ENCODE measurements around a stretch of chr6.

GRCh38 chr6:16747121-16748122 lies 13.8 kb downstream of the ATXN1 start:
- PRO-cap, 5 experiments = no peak in any of the 5 experiments
- RAMPAGE, long total RNA, 2 experiments = no peak in any of the 2 experiments
- RRBS = no CpG with 5 or more reads among the region's 17 CpGs

- PRO-cap, 5 experiments = peak in 5 of 5 experiments; most common plus-strand start chr6:16760193 (in 3); most common minus-strand start chr6:16760013 (in 3)
- RAMPAGE, long total RNA, 2 experiments = no peak in any of the 2 experiments
- RRBS = 2% methylated on average over 26 of the region's 93 CpGs
Measured at GRCh38 chr6:16759567-16760563, 1.4 kb downstream of the ATXN1 start.

- PRO-cap, 5 experiments = peak in 1 of 5 experiments; most common minus-strand start chr6:16760638 (in 1)
- RAMPAGE, long total RNA, 2 experiments = no peak in any of the 2 experiments
- RRBS = 2% methylated on average over 10 of the region's 19 CpGs
Measured at GRCh38 chr6:16760564-16760695, 830 bp downstream of the ATXN1 start.

- PRO-cap, 5 experiments = peak in 2 of 5 experiments; most common plus-strand start chr6:16760883 (in 1); most common minus-strand start chr6:16760876 (in 1)
- RAMPAGE, long total RNA, 2 experiments = no peak in any of the 2 experiments
- RRBS = 3% methylated on average over 23 of the region's 29 CpGs
Measured at GRCh38 chr6:16760696-16760945, 639 bp downstream of the ATXN1 start.

DNA sequence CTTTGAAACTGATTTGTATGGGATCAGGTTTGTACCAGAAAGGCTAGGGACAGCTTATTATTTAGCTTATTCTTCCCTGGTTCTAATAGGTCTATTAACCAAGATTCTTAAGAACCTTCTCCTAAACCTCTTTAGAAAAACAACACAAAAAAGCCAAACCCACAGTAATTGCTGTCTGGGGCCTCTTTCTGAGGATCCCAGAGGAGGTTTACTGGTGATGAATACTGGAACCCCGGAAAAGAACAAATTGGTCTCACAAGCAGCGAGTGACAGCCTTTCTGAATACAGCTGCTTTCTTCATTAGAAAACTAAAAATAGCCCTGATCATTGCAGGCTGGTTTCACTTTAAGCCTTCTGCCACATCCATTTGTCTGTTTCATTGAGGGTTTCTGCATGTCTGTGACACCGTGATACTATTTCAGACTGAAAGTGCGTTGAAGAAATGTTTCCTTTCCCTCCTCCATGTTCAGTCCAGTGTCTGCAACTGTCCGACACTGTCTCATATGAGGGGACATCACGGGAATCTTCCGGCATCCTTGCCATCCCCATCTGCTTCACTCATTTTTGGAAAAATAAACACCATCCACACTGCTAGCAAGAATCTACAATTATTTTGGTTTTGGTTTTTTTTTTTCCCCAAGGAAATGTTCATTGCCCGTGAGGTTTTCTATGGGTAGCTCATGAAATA lies 75.2 kb upstream of the ATXN1 start:
- PRO-cap, 5 experiments = no peak in any of the 5 experiments
- RAMPAGE, long total RNA, 2 experiments = no peak in any of the 2 experiments
- RRBS = no CpG with 5 or more reads among the region's 8 CpGs

GRCh38 chr6:17289473-17290161 lies 8.5 kb downstream of the RBM24 start:
- PRO-cap, 5 experiments = no peak in any of the 5 experiments
- RAMPAGE, long total RNA, 2 experiments = no peak in any of the 2 experiments
- RRBS = no CpG with 5 or more reads among the region's 14 CpGs

- PRO-cap, 5 experiments = peak in 5 of 5 experiments; most common plus-strand start chr6:17394295 (in 3); most common minus-strand start chr6:17394261 (in 5)
- RAMPAGE, long total RNA, 2 experiments = no peak in any of the 2 experiments
- RRBS = 1% methylated on average over 42 of the region's 66 CpGs
Measured at GRCh38 chr6:17393791-17394520, 561 bp downstream of the CAP2 start.

GRCh38 chr6:17484200-17484516 lies 90.8 kb downstream of the CAP2 start:
- PRO-cap, 5 experiments = no peak in any of the 5 experiments
- RAMPAGE, long total RNA, 2 experiments = no peak in any of the 2 experiments
- RRBS = no CpG with 5 or more reads among the region's 6 CpGs

- PRO-cap, 5 experiments = no peak in any of the 5 experiments
- RAMPAGE, long total RNA, 2 experiments = no peak in any of the 2 experiments
- RRBS = no CpG with 5 or more reads among the region's 6 CpGs
Measured at GRCh38 chr6:17584050-17584461, 16.0 kb upstream of the FAM8A1 start.

DNA sequence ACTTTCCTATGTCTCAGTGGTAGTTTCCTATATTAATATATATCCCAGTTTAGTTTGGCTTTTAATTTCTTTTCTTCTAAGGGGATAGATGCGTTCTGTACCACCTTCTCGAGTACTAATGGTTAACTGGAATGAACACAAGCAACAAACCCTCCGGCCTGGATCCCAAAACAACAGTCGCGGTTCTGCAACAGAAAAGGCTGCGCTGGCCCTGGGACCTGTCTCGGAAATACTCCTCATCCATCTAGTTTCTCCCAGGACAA lies 353 bp upstream of the FAM8A1 start:
- PRO-cap, 5 experiments = no peak in any of the 5 experiments
- RAMPAGE, long total RNA, 2 experiments = no peak in any of the 2 experiments
- RRBS = no CpG with 5 or more reads among the region's 7 CpGs

DNA sequence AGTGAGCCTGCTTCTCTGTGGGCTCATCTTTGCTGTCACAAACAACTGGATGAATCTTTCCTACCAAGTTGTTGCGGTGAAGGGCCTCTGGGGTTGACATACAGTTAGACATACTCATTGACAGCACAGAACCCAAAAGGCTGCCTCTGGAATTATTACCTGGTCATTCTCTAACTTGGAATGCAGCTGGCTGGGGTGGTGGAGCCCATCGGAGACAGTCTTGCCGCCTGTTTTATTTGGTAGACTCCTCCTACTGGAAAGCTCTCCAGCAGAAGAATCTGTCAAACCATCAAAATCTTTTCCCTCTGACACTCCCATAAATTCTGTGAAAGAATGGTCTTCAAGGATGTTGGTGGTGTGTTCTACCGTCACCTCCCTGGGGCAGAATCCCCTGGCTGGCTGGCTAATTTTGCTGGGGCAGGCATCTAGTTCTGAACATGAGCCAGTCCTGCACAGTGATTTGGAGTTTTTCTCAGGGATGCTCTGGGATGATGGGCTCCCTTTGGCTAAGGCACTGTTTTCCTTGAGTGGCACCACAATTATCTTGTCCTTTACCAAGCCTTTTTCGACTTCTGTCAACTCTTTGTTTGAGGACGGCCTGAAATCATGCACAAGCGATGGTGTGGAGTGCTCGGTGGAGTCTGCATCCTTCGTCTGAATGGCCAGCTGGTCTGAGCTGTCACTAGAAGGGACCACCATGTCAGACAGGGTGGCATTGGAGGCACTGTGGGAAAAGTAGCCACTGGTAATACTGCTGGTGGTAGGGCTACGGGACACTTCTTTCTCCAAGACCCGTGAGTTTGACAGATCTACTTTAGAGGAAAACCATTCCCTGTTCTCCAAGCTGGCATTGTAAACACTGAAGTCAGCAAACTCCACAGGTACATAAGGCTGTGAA lies 57.5 kb upstream of the NUP153 start:
- PRO-cap, 5 experiments = no peak in any of the 5 experiments
- RAMPAGE, long total RNA, 2 experiments = no peak in any of the 2 experiments
- RRBS = no CpG with 5 or more reads among the region's 11 CpGs

DNA sequence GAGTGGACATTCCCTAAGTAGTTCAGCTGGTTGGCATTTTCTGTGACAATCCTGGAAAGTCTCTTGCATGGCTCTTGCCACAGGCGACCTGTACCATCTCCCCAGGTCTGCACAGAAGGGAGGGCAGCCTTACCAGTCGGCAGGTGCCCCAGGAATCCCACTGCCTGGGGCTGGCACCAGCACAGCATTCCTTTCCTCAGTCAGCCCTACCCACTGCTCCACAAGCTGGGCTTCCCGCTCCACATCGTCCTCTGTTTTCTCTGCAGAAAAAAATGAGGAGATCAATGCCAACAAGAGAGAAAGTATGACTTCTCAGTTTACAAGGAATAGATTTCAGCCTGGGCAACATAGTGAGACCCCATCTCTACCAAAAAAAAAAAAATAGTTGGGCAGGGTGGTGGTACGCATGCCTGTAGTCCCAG lies 78.7 kb upstream of the NUP153 start:
- PRO-cap, 5 experiments = peak in 1 of 5 experiments; most common minus-strand start position 252 of the sequence (in 1)
- RAMPAGE, long total RNA, 2 experiments = no peak in any of the 2 experiments
- RRBS = no CpG with 5 or more reads among the region's 5 CpGs

- PRO-cap, 5 experiments = no peak in any of the 5 experiments
- RAMPAGE, long total RNA, 2 experiments = no peak in any of the 2 experiments
- RRBS = no CpG with 5 or more reads among the region's 2 CpGs
Measured at GRCh38 chr6:17837304-17837635, 130.5 kb upstream of the NUP153 start.

DNA sequence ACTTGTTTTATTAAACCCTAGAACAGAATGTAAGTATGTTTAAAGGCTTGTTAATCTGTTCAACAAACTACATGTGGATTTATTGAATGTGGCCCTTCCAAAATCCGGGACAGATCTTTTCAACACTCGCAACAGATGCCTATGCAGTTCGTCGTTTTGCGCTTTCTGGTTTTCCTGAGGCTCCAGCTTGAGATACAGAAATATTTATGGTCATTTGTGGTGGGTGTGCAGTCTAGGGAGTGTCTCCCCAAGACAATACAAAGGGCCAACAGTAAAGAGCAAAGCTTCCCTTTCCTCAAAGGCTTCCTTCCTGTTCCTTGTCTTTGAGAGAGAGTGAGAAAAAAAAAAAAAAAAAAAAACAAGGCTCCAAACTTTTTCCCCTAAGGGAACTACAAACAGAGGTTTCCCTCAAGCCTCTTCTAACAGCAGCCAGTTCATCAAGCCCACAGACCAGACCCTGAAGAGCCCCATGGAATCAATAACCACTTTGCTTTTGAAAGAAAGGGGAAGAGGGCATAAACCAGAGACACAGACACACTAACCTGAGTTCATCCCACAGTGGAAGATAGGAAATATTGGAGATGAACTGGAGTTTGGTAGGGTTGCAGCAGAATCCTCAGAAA lies 14.8 kb downstream of the KIF13A start:
- PRO-cap, 5 experiments = no peak in any of the 5 experiments
- RAMPAGE, long total RNA, 2 experiments = no peak in any of the 2 experiments
- RRBS = no CpG with 5 or more reads among the region's 5 CpGs

DNA sequence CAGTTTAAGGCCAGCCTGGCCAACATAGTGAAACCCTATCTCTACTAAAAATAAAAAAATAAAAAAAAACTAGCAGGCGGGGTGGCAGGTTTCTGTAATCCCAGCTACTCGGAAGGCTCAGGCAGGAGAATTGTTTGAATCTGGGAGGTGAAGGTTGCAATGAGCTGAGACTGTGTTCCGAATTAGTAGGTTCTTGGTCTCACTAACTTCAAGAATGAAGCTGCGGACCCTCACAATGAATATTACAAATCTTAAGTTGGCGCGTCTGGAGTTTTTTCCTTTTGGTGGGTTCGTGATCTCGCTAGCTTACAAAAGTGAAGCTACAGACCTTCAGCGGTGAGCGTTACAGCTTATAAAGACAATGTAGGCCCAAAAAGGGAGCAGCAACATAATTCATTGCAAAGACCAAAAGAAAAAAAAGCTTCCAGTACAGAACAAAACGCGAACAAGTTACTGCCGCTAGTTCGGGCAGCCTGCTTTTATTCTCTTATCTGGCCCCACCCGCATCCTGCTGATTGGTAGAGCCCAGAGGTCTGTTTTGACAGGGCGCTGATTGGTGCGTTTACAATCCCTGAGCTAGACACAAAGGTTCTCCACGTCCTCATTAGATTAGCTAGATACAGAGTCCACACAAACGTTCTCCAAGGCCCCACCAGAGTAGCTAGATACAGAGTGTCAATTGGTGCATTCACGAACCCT lies 12.2 kb downstream of the KIF13A start:
- PRO-cap, 5 experiments = no peak in any of the 5 experiments
- RAMPAGE, long total RNA, 2 experiments = no peak in any of the 2 experiments
- RRBS = no CpG with 5 or more reads among the region's 20 CpGs

DNA sequence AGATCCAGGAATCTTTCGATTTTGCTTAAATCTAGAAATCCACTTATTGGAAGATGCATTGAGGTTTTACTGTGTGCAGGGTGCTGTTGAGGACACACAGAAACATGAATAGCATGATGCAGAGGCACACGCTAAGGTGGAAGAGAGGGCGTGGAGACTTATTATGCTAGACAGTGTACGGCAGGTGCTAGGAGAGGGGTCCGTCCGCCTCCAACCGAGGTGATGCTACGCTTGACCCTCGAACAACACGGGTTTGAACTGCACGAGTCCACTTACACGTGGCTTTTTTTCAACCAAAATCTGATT lies 1.0 kb upstream of the KIF13A start:
- PRO-cap, 5 experiments = no peak in any of the 5 experiments
- RAMPAGE, long total RNA, 2 experiments = no peak in any of the 2 experiments
- RRBS = no CpG with 5 or more reads among the region's 12 CpGs

DNA sequence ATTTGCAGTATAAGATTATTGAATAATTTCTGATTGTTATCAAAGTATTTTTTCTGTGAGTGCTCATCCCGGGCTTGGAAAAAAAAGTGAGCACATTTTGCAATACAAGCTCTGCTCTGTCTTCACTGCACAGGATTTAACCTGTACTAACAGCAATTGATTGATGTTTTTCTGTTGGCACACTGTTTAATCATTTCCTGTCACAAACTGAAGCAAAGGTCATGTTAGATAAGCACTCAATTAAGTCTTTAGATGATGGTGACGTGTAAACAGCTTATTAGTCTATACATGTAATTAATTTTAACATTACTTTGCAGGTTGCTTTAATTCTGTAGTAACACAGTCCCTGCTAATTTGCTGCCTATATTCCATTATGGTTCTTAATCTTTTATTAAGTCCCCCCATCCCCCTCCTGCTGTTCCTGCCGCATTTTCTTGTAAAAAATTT lies 65.6 kb downstream of the NHLRC1 start:
- PRO-cap, 5 experiments = peak in 4 of 5 experiments; most common minus-strand start position 88 of the sequence (in 3)
- RAMPAGE, long total RNA, 2 experiments = no peak in any of the 2 experiments
- RRBS = no CpG with 5 or more reads among the region's 3 CpGs

DNA sequence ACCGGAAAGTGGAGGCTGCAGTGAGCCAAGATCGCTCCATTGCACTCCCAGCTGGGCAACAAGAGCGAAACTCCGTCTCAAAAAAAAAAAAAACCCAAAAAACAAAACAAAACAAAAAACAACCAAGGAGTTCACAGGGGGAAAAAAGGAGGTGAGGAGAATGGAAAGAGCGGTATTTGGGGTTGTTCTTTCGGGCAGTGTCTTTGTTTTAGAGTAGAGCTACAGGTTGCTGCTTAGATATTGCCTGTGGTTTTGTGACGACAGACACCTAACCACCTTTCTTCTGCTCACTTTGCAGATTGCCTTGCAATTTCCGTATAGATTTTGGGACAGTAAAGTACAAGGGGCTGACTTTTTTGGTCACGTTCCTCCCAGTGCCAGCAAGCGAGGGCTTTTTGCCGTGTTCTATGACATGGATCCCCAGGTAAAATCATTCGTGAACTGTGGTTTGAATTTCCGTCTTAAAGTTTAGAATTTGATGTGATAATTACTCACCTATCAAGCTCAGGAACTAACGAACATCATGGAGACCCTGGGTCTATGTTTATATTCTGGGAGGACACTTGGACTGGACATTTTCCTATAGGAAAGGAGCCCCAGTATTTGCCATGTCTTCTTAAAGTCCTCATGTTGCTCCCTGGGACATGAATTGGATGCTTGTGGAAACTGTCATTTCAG lies 50.8 kb downstream of the DEK start:
- PRO-cap, 5 experiments = no peak in any of the 5 experiments
- RAMPAGE, long total RNA, 2 experiments = no peak in any of the 2 experiments
- RRBS = no CpG with 5 or more reads among the region's 14 CpGs

DNA sequence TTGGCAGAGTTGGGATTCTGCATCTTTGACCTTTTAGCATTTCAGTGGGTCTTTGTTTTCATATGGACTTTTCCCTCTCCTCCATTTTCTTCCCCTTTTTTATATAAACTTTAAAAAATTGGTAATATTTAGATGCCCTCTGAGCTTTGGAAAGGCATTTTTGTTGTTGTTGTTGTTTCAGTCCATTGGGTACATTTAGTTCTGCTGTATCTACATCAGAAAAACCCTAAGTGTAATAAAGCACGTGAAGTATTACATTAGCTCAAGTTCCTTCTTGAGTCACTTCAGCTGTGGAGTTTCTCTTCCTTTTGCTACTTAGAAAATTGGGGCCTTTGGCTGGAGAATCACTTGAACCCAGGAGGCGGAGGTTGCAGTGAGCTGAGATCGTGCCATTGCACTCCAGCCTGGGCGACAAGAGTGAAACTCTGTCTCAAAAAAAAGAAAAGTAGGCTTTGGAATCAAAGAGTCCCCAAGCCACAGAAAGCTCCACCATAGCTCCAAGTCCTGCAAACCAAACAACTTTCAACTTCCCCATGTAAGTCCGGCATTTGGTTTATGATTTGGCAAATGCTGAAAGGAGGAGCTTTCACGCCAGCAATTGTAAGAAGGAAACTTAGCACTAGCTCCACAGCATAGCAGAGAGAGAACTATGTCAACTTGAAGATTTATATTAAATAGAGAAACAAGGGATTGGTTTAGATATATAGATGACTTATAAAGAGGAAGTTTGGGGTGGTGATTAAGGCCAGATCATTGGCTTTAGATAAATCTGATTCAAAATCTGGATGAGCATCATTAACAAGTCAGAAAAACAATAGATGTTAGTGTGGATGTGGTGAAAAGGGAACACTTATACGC lies 56.5 kb upstream of the RNF144B start:
- PRO-cap, 5 experiments = no peak in any of the 5 experiments
- RAMPAGE, long total RNA, 2 experiments = no peak in any of the 2 experiments
- RRBS = no CpG with 5 or more reads among the region's 7 CpGs

DNA sequence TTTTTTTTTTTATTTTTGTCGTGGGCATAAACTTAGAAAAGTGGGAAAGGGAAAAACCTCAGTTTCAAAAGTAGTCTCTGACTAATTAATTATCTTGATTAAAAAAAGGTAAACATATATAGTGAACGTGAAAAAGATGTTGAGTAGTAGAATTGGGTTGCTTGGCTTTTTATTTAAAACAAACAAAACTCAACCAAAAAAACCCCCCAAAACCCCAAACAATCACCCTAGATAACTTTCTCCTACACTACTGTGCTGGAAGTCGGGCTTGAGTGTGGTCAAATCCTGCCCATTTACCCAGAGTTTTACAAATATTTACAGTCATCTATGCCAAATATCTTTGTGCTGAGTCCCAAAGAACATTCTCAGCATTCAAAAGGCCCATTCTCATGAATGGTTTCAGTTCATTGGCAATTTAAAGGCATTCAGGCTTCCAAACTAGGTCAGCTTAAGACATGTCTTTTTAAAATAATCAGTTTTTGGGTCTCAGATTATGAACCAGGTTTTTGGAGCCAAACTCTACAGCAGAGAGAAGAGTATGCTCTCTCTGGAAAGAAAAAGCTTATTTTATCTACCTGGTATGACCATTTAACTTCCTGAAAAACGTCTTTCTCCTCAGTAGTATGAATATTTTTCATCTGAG lies 1.8 kb downstream of the RNF144B start:
- PRO-cap, 5 experiments = peak in 2 of 5 experiments; most common plus-strand start position 402 of the sequence (in 2); most common minus-strand start position 276 of the sequence (in 2)
- RAMPAGE, long total RNA, 2 experiments = no peak in any of the 2 experiments
- RRBS = no CpG with 5 or more reads among the region's 4 CpGs